ENCODE measurements around the genes DUSP6 and GALNT4.

GRCh38 chr12:89156776-89157243, 195.5 kb downstream of the DUSP6 start:
- PRO-cap: no peak

GRCh38 chr12:89343882-89344643, 8.2 kb downstream of the DUSP6 start:
- PRO-cap: no peak

- PRO-cap: unidirectional peak, minus-strand start at chr12:89352256; bidirectional peak, plus-strand start at chr12:89352781, minus-strand start at chr12:89352497
Measured at GRCh38 chr12:89352136-89352574, at the start of gene DUSP6. TSS of gene DUSP6 (minus strand) at chr12:89352501.

- PRO-cap: no peak
Measured at GRCh38 chr12:89450934-89451230, 73.7 kb downstream of the GALNT4 start.

- PRO-cap: no peak
Measured at GRCh38 chr12:89523324-89524352, 958 bp downstream of the GALNT4 start.

- PRO-cap: bidirectional peak, plus-strand start at chr12:89524869, minus-strand start at chr12:89524759
Measured at GRCh38 chr12:89524353-89525064, at the start of gene GALNT4. TSS of gene GALNT4 (minus strand) at chr12:89524796.

DNA sequence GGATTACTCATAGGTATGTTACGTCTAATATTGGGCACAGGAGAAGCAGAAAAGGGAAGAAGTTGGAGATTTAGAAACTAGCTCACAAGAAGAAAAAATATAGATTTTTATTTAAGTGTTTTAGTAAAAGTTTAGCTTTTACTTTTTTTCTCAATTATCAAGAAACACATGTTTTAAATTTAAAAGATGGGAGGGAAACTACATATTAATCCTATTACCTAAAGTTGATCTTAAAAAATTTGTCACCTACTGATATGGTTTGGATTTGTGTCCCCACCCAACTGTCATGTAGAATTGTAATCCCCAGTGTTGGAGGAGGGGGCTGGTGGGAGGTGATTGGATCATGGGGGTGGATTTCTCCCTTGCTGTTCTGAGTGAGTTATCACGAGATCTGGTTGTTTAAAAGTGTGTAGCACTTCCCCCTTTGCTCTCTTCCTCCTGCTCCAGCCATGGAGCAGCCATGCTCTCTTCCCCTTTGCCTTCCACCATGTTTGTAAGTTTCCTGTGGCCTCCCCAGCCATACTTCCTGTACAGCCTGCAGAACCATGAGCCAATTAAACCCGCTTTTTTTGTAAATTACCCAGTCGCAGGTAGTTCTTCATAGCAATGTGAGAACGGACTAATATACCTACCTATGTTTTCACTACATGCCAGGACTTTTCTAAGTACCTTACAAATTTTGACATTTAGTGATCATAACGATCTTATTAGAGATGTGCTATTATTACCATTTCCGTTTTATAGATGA, 2.5 kb upstream of the POC1B start:
- PRO-cap: no peak

GRCh38 chr12:89541622-89542785, 16.2 kb upstream of the POC1B start:
- PRO-cap: no peak

GRCh38 chr12:89880760-89881039, 172.1 kb upstream of the ATP2B1 start:
- PRO-cap: no peak

DNA sequence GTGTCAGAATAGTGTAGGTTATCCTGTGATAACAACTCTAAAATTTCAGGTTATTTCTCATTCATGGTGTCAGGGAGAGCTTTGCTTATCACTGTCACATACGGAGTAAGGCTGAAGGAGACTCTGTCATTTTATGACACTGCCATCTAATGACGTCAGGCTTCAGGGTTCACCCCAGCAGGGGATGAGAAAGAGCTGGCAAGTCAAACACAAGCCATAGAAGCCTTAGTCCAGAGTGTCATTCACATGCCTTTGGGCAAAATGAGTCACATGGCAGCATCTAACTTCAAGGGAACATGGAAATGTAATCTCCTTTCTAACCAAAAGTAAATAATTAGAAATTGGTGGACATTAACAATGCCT, 242.6 kb upstream of the ATP2B1 start:
- PRO-cap: no peak

DNA sequence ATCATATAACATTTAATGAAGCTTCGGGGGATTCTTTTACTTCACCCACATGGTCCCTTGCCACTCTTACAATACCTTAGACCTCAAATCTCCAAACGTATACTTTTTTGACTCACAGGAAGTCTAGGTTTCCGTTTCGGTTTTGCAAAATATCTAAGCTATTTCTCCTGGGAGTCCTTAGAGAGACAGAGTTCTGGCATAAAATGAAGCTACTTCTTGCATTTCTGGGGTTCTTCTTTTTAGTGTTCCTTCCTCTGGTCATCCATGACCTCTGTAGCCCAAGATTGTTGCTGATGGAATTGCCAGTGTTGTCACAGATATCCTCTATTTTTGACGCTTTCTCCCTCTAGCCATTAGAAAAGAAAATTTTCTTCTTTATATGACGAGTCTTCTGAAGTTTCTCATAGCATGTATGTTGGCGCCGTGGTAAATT, 590.6 kb upstream of the ATP2B1 start:
- PRO-cap: no peak

DNA sequence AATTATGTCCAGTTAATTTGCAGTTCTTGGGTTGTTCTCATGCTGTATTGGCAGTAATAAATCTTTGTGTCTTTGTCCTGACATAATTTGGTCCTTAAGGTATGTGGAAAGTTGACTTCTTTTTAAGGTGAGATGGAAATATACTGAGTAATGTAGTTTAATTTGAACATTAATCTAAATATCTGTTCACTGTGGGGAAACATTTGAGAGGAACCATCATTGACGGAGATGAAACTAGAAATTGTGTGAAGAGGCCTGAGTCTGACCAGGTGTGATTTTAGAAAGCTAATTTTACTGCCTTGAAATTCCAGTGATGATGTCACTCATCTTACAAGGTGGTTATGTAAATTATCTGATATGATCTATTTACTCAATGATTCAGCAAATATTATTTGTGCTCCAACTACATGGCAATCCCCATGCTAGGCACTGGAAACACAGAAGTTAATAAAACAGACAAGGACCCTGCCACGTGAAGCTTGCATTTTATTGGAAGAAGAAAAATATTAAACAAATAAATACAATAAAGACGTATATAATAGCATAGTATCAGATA, 435.6 kb upstream of the DCN start:
- PRO-cap: no peak

DNA sequence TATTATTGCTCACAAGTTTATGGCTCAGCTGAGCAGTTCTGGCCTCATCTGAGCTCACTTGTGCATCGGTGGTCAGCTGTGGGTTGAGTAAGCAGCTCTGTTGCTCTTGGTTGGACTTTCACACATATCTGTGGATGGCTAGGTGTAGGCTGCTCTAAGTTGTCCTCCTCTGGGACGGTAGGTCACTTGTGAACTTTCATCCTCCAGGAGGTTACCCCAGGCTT, 162.7 kb downstream of the BTG1 start:
- PRO-cap: no peak

DNA sequence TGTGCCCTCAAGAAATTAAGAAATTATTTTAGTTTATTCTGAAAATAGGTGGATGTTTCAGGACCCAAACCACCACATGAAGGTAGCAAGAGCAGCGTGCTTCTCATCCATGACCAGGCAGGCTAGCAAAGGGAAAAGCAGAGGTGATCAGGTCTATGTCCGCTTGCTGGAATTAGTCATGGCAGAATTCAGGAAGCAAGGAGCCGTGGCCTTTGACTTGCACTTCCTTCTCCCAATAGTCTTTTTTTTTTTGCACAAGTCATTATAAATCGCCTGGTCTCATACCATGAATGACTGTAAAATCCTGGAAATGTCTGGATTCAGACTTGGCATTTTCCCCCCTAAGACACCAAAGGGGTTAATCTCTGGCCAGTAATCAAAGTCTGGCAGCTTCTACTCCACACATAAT, 157.7 kb downstream of the BTG1 start:
- PRO-cap: no peak

DNA sequence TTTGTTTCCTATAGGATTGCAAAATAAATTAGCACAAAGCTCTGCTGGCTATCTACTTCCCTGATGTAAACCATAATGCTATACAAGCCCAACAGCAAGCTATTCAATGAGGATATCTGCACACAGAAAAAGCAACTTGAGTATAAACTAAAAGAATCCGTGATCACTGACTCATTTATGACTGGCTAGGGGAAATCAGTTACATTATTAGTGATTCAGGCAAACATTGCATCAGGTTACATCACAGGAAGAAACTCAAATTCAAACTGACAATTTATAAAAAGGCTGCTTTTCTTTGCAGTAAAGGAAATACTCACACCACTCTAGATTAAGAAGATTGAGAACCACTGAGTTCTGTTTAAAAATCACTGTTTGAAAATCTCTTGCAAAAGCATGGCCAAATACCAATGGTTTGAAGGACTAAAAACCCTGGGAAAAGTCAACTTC, 8.4 kb downstream of the BTG1 start:
- PRO-cap: no peak

DNA sequence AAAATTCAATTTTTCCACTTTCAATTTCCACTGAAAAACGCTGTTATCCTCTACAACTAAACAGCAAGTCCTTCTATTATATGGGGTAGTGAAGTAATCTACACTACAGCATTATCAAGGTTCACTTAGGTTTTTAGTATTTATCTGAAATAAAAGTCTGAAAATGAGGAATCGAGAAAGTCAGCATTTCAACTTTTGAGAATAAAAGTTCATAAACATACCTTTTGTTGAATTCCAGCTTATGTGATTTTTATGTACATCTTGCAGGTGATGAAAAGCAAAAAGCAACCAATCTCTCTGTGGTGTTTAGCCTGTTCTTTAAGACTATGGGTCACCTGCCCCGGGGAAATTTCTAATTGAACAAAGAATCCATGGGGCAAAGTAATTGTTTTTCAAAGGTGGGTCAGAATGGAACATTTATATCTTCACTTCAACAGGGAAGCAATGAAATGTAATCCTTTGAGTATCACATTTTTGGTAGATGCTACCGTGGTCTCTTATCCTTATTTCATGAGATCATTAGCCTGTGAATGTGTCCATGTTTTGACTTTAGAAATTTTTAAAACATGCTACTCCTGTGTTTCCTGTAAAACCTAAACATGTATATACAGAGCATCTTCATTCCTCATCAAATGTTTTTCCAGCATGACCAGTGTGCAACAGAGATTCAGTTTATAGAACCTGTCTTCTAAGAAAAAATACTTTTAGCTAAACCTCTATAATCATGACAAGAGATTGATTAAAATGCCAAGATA, 3.1 kb downstream of the BTG1 start:
- PRO-cap: no peak

GRCh38 chr12:92143718-92144213, 1.9 kb downstream of the BTG1 start:
- PRO-cap: bidirectional peak, plus-strand start at chr12:92144283, minus-strand start at chr12:92144159

DNA sequence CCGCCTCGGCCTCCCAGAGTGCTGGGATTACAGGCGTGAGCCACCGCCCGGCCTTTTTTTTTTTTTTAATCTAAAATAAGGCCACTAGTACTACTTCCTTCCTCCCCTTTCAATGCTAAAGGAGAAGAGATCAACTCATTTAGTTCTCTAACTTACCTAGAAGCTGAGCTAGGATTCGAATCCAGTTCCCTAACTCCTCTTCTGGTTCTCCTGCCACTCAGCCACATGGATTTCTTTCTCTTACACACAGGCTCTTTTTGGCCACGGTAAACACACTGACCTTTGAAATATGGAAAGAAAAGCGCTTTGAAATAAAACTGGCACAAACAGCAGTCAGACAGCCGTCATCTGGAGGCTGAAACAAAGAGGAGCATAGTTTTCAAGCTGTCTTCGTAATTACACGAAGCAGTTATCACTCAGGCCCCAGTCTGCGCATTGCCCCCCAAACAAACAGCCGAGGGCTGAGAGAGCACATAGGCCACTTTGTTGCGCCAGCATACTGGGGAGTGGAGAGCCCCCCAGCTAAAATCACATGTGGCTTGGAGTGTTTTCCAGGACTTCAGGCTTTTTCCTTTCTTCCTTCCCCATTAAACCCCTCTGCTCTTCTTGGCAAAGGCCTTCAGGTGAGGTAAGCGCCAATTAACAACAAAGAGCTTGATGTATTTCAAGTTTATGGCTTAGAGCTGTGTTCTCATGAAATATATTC, 142.8 kb upstream of the BTG1 start:
- PRO-cap: no peak

GRCh38 chr12:92437348-92437903, 265.4 kb upstream of the PLEKHG7 start:
- PRO-cap: no peak

DNA sequence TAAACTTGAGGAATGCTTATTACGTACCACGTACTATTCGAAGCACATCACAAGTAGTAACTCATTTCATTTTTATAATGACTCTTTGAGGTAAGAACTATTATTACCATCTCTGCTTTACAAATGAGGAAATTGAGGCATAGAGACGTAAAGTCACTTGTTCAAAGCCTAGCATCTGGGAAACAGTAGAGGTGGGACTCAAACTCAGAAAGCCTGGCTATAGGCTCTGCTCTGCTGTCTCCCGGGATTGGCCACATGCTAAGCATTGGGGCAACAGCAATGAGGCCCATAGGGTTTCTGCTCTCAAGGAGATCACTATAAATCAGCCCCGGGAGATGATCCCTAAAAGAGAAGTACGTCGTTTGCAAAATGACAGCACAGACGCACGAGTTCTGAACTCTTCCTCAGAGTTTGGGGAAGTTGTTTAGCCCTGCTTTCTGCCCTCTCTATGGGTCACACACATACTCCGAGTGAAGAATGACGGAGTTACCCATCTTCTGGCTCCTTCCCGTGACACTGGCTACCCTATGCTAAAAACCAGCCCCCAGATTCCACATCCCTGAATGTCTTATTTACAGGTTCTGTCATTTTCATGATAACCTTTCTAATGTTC, 258.1 kb upstream of the PLEKHG7 start:
- PRO-cap: no peak

Data from sternocleidomastoid (tissue), 1 donor.